ENCODE measurements around a stretch of chr9.

DNA sequence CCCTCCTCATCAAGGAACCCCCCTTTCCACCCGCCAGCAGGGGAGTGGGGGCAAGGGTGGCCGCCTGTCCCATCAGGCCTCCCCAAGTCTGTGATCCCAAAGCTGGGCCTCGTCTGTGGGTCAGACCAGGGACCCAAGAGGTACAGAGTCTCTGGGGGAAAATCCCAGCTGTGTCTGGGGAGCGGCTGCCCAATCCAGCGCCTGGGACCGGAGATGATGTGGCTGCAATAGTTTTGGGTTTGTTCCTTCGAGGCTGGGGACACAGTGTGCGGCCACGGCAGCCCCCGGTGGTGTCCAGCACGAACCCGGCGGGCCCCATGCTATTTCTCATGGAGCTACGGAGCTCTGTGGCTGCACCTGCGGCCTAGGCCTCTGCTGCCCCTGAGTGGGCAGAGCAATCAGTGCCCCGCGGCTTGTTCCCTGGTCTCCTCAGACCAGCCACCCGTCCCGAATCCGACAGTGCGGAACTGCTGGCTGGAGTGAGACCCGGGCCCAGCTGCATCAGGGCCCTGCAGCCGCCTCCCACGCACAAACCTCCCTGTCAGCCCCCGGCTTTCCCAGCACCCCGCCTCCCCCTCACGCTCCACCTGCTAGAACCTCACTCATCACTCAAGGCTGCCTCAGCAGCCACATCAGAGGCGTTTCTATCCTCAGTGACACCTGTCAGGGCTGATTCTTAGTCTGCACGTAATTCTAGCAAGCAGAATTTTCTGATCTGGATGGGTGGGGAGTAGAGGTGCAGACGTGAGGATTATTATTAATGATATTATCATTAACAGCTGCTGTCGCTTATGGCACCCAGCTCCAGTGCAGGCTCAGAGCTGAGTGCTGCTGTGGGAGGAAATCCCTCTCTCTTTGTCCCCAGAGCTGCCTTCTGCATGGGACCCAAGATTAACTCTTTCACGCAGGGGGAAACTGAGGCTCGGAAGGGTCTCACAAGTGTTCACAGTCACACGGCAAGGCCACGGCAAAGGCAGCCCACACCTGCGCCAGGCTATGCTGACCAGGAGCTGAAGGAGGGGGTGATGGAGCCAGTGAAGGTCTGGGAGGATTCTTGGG lies 28.9 kb downstream of the SARDH start:
- RRBS = 27% methylated on average over 8 of the region's 36 CpGs

- RRBS = no CpG with 5 or more reads among the region's 9 CpGs
Observed at GRCh38 chr9:133713389-133713765, 24.8 kb downstream of the SARDH start.

DNA sequence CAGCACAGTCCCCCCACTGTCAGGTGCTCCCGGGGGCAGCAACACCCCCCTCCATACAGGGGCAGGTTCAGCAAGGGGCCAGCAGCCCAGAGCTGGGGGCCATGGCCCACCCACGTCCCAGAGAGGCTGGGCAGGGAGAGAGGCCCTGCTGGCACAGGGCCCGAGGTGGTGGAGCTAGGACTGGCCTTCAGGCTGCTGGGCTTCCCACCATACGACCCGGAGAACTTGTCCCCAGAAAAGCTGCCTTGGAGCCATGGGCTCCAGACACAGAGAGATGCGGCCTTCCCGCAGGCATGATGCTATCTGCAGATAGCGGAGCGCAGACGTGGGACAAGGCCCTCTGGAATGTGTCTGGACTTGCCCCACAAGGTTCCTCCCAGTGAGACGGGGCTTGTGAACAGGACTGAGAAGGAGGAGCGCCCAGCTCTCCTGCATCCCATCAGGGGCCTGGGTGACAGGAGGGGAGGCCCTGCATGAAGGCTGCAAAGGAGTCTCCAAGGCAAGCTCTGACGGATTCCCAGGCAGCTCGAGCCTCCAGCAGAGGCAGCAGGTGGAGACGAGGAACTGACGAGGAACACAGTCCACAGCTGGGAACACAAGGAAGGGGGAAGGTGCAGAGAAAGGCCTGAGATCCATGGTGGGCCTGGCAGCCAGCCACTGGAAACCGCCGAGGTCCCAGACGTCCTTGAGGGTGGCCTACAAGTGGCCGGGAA lies 111.0 kb downstream of the VAV2 start:
- RRBS = no CpG with 5 or more reads among the region's 20 CpGs

DNA sequence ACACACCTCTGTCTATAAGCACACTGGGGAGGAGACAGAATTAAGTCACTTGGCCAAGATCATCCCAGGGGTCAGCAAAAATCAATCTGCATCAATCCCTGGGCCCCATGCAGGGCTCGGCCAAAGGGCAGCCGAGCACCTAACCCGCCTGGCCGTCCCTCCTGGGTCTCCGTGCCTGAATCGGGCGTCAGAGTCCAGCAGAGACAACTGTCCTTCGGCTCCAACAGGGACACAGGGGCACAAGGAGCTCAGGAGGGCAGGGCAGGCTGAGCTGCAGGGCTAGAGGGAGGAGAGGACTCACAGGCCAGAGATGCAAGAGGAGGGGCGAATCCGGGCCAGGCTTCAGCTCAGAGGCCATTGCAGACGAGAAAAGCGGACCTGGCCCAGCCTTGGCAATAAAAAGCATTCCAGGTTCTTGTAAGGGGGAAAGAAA lies 99.7 kb downstream of the VAV2 start:
- RRBS = no CpG with 5 or more reads among the region's 12 CpGs

DNA sequence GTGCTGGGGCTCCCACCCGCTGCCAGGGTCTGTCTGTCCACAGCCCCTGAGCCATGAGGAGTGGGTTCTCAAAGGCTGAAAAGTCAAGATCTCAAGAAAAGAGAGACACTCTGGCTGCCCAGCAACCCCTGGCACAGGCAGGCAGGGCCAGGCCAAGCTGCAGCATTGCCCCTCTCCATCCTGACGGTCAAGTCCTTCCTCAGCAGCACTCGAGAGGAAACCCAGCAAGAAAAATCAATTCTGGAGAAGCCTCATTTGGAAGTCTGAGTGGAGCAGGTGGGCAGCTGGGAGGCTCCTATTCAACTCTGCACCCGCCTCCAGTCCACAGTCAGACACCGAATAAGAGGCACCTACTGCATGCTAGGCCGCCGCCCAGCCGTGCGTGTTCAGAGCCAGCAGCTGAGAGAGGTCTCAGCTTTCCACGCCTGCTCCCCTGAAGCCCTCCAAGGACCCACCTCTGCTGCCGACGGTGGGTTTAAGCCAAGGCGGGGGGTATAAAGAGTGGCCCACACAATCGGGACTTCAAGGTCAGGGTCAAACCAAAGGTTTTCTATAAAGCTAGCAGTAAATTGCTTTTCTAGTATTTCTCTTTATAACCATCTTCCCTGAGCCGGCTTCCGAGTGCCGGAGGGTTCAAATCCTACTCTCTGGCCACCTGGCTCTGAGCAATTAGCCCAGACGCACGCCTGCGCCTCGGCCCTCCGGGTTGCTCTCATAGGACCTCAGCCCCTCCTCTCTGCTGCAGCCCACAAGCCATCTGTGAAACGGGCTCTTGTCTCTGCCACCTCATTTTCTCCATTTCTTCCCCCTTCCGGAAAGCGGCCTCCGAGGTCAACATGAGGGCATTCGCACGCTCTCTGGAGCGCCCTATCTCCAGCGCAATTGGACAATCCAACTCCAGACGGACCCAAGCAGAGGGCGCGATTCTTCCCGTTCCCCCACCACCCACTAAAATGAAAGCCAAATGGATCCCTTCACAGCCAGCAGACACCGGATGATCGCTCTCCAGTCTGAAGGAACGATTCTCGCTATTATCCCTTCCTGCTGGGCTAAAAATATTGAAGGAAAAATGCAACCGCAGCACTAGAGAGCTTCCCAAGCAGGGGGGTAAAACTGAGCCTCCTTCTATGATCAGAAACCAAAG lies 41.7 kb downstream of the VAV2 start:
- RRBS = 21% methylated on average over 7 of the region's 39 CpGs

DNA sequence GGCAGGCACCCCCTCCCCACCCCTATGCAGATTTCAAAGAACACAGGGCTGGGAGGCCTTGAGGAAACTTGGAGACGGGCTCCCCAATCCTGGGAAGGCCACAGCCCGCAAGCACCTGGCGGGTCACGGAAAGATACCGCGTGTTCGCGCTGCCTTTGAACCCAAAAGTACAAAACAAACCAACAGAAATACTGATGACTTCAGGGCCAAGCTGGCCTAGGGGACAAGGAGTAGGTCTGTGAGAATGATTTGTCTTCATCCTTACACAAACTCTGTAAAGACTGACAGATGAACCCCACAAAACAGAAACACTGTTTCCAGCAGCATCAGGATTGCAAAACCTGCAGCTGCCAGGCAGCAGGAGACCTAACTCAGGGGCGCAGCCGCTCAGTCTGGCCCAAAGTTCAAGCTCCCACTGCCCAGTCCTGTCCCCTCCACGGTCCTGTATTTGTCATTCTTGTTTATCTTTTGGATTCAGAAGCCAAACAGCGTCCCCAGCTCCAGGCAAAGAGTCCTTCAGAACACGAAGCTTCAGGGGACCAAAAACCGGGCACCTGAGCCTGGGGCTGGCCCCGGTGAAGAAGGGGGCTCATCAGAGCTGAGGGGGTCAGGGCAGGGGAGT lies 13.7 kb downstream of the VAV2 start:
- RRBS = no CpG with 5 or more reads among the region's 15 CpGs

GRCh38 chr9:134010743-134011280 lies 14.5 kb upstream of the BRD3OS start:
- RRBS = no CpG with 5 or more reads among the region's 16 CpGs

- RRBS = 67% methylated on average over 2 of the region's 15 CpGs
Observed at GRCh38 chr9:134051372-134051743, 16.5 kb downstream of the BRD3 start.

- RRBS = 3% methylated on average over 3 of the region's 37 CpGs
Observed at GRCh38 chr9:134068615-134069317, 940 bp upstream of the BRD3 start.

- RRBS = 69% methylated on average over 3 of the region's 23 CpGs
Observed at GRCh38 chr9:134171588-134172455, 35.9 kb downstream of the WDR5 start.

- RRBS = no CpG with 5 or more reads among the region's 33 CpGs
Observed at GRCh38 chr9:134189043-134190059, 53.5 kb downstream of the WDR5 start.

GRCh38 chr9:134221171-134221698 lies 85.4 kb downstream of the WDR5 start:
- RRBS = no CpG with 5 or more reads among the region's 14 CpGs

DNA sequence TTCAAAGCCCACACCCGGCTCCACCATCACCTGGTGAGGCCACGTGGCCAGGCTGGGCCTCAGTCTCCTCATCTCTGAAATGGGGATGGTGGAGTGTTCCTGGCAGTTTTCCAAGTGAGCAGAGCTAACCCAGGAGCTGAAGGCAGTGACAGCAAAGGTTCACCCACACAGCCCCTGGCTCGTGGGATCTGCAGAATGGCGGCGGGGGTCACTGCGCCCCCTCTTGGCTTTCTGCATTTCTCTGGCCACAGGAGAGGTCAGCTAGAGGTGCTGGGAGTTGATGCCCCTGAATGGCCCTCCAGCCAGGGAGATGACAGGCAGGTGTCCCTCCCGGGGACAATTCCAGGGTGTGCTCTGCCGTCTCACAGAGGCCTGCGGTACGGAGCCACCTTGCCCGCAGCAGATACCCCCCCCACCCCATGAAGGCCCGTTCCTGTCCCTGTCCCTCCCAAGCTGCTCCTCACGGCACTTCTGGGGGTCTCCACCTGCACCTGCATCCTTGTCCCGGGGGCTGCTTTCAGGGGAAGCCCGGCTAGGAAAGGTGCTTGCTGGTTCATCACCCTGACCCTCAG lies 61.8 kb upstream of the RXRA start:
- RRBS = 69% methylated on average over 1 of the region's 15 CpGs

DNA sequence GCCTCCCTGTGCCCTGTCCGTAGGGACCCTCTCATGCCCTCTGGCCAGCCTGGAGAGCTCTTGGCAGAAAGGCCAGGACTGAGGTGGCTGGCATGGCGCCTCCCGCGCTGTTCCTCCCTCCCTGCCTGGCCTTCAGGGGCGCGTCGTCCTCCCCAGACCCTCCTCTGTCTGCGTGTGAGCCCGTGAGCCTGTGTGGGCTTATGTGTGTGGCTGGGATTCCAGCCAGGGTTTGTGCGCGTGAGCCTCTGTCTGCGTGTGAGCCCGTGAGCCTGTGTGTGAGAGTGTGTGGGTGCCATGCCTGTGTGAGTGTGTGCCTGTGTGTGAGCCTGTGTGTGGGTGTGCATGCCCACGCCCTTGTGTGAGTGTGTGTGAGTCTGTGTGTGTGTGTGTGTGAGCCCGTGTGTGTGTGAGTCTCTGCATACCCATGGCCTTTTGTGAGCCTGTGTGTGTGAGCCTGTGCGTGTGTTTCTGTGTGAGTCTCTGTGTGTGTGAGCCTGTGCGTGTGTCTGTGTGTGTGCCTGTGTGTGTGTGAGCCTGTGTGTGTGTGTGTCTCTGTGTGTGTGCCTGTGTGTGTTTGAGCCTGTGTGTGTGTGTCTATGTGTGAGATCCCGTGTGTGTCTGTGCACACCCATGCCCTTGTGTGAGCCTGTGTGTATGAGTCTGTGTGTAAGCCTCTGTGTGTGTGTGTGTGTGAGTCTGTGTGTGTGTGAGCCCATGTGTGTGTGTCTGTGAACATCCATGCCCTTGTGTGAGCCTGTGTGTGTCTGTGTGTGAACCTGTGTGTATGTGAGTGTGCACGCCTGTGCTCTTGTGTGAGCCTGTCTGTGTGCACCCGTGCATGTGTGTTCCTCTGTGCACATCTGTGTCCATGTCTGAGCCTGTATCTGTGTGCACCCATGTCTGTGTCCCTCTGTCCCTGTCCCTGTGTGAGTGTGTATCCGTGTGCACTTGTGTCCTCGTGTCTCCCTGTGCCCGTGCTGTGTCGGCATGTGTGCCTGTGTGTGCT lies 13.2 kb downstream of the RXRA start:
- RRBS = no CpG with 5 or more reads among the region's 24 CpGs

DNA sequence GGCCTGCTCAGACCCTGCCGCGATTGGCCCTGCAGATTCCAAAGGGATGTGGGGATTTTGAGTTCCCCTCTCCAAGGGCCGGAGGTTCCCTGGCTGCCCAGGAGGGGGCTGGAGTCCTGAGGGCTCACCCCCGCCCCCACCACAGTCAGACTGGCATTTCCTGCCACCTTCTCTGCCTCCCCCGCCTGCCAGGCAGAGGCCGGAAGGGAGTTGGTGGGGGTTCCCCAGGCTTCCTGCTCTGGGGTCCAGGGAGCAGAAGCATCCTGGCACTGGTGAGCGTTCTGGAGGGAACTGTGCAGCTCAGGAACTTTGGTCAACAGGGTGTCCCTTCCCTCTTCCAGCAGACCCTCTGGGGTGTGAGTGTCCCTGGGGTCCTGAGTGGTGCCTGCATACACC lies 70.6 kb downstream of the RXRA start:
- RRBS = no CpG with 5 or more reads among the region's 7 CpGs

DNA sequence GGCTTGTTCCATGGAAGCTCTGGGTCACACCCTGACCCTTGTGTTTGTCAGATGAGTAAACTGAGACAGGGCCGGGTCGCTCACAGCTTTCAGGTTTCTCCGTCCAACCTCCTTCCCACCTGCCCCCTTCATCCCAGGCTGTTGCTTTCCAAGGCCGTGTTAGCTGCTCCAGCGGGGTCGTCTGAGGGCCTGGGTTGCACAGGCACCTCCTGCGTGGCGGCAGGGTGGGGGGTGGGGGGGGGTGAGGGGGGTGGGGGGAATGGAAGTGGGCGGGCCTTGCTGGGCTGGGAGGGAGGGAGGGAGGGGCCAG lies 99.0 kb downstream of the RXRA start:
- RRBS = no CpG with 5 or more reads among the region's 9 CpGs

DNA sequence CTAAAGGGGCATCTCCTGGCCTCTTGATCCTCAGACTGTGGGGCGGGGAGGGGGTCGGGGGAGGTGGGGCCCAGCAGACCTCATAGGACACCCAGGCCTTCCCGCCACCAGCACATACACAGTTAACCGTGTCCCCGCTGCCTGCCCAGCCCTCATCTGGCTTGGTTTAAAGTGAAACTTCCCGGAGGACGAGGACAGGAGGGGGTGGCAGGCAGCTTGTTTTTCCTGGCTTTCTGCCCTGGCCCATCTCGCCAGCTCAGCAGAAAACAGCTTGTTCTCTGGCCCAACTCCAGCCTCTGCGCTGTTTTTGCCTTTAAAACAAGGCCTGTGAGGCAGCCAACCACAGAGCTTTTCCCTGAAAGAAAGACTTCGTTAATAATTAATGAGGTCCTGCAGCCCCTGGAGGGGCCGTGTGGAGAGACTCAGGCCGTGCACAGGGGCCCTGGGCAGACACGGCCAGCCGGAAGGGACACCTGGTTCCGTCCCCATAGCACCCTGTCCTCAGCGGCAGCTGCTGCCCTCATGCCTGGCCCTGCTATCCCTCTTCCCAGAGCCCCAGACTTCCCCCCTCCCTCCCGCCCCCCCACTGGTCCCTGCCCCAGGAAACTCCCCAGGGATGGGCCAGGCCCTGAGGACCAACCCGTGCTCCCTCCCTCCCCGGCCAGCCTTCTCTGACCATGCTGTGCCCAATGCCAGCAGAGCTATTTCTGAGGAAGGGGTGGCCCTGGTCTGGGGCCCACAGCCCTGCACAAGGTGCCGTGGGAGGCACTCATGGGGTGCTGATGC lies 108.8 kb downstream of the RXRA start:
- RRBS = no CpG with 5 or more reads among the region's 20 CpGs

DNA sequence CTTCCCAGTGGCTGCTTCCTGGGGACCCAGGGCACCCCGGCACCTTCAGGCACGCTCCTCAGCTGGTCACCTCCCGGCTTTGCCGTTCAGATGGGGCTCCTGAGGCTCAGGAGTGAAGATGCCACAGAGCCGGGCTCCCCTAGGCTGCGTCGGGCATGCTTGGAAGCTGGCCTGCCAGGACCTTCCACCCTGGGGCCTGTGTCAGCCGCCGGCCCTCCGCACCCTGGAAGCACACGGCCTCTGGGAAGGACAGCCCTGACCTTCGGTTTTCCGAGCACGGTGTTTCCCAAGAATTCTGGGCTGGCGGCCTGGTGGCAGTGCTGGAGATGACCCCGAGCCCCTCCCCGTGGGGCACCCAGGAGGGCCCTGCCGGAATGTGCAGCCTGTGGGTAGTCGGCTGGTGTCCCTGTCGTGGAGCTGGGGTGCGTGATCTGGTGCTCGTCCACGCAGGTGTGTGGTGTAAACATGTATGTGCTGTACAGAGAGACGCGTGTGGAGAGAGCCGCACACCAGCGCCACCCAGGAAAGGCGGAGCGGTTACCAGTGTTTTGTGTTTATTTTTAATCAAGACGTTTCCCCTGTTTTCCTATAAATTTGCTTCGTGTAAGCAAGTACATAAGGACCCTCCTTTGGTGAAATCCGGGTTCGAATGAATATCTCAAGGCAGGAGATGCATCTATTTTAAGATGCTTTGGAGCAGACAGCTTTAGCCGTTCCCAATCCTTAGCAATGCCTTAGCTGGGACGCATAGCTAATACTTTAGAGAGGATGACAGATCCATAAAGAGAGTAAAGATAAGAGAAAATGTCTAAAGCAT lies 113.2 kb downstream of the RXRA start:
- RRBS = 91% methylated on average over 4 of the region's 35 CpGs

DNA sequence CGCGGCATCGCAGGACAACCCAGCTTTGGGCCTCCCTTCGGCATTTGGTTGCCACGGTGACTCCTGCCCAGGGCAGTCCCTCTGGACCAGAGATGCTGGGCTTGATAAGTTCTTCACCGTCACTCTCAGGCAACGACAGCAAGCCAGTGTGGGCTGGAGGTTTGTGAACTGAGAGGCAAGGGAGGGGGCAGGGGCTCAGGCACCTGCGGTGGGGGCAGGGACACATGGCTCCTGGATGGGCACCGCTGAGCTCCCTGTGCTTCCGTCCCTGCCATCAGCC lies 116.3 kb downstream of the RXRA start:
- RRBS = no CpG with 5 or more reads among the region's 10 CpGs

GRCh38 chr9:134690789-134691435 lies 49.3 kb downstream of the COL5A1 start:
- RRBS = no CpG with 5 or more reads among the region's 23 CpGs

All from AG04449 (cell line).